Osteoblast (primary cell): ENCODE results near the gene MYO10.

DNA sequence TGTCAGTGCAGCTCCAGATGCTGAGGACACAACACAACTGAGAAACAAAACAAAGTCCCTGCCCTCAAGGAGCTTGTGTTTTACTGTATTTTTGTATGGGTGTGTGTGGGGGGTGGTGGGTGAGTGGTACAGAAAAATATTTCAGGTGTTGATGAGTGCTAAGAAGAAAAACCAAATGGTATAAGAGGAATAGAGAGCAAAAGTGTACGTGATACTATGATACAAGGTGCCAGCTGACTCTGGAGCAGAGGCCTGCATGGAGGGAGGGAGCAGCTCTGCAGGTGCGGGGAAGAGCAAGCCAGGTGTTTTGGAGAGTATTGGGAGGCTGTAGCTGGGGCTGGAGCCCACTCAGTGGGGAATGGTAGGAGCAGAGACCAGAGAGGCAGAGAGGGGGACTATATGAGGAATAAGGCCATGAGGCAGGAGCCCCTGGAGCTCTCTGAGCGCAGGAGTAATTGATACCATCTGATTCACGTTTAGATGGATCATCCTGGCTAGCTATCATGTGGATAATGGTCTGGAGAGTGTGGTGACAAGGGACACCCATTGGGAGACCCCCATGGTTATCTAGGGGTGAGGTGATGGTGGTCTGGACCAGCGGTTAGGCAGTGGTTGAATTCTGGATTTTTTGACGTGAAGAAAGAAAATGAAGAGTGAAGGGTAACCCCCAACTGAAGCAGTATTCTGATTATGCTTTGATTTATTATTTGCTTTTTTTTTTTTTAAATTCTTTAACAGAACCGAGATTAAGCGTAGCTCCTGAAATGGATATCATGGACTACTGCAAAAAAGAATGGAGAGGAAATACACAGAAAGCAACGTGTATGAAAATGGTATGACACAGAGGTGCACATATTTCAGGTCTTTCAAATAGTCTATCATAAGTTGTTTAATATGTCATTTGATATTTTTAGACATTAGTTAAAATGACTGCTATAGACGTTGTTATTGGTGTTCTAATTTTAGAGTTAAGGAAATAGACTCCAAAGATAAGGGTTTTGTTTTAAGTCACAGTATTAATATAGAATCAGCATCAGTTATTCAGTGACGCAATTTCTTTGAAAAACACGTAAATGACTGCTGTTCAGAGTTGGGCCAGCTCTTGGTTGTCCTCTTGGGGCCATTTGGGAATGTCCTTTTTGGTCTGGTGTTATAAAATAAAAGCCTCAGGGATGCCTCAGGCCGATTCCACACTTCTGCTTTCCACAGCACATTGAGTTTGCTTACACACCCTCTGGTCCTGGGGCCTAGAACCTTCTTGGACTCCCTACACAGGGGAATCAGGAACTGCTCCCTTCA lies 13.9 kb downstream of the OTULIN start:
- CAGE, long polyA plus RNA, result no peak
- RRBS, result no CpG with 5 or more reads among the region's 13 CpGs

DNA sequence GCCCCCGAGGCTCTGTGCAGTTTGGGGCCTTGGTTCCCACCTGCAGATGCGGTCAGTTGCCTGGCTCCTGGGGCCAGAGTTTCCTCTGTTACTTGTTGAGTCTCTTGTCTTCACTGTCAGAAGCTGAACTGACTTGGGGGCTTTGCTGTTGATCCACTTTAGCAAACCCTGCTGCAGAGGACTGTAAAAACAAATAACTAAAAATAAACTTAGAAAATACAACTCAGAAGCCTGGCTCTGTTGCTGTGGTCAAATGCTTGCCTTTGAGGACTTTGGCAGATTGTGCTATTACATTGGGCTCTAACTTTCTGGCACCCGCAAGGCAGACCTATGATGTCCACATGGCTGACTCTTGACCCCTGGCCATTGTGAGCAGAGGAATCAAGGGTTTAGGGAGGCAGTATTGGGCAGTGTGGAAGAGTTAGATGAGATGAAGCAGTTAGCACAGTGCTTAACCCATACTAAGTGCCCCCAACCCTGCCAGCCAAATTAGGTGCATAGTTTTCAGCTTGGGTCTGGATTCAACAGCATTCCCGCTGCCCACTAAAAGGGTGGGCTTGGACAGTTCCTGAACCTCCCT lies 34.0 kb downstream of the OTULIN start:
- CAGE, long polyA plus RNA, result no peak
- RRBS, result no CpG with 5 or more reads among the region's 4 CpGs

DNA sequence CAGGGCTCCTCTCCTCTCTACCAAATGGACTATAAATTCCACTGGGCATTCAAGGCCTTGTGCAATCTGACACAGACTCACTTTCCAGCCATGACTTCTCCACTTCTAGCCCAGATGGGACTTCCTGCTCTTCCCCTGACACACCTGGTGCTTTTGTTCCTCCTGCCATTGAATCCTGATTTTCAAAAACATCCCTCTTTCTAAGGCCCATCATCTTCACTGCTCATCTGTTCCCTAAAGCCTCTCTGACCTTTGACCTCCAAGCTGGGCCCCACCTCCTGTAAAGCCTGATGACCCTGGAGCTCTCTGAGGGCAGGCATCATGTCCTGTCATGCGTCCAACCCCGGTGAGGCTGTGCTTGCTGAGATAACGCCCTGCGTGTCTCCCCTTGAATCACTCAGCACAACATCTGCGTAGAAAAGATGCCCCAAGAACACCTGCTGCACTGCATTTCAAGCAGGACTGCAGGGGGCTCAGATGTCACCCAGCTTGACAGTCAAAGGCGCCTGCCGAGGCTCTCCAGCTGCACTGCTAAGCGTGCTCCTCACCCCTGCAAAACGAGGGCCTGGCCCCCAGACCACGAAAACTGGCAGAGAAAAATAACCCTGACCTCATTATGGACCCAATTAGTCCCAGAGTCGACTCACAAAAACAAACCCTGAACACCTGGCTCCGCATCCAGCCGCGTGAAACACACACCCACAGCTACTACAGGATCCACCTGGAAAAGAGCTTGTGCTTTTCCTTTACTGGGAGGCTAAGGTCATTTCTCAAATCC lies 78.0 kb downstream of the OTULIN start:
- CAGE, long polyA plus RNA, result no peak
- RRBS, result no CpG with 5 or more reads among the region's 14 CpGs

DNA sequence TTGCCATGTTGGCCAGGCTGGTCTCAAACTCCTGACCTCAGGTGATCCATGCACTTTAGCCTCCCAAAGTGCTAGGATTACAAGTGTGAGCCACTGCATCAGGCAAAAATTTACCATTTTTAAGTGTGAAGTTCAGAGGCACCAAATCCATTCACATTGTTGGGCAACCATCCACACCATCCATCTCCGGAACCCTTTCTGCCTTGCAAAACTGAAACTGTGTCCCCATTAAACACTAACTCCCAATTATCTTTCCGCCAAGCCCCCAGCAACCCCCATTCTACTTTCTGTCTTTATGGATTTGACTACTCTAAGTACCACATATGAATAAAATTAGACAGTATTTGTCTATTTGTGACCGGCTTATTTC lies 30.1 kb downstream of the ANKH start:
- CAGE, long polyA plus RNA, result no peak
- RRBS, result no CpG with 5 or more reads among the region's 3 CpGs

GRCh38 chr5:14900731-14901171 lies 29.2 kb upstream of the ANKH start:
- CAGE, long polyA plus RNA, result no peak
- RRBS, result no CpG with 5 or more reads among the region's 7 CpGs

GRCh38 chr5:14937015-14937951 lies 65.7 kb upstream of the ANKH start:
- CAGE, long polyA plus RNA, result no peak
- RRBS, result no CpG with 5 or more reads among the region's 9 CpGs

GRCh38 chr5:15658021-15659000 lies 158.3 kb downstream of the FBXL7 start:
- CAGE, long polyA plus RNA, result no peak
- RRBS, result no CpG with 5 or more reads among the region's 10 CpGs

- CAGE, long polyA plus RNA, result no peak
- RRBS, result no CpG with 5 or more reads among the region's 3 CpGs
Measured at GRCh38 chr5:15794629-15795130, 294.7 kb downstream of the FBXL7 start.

DNA sequence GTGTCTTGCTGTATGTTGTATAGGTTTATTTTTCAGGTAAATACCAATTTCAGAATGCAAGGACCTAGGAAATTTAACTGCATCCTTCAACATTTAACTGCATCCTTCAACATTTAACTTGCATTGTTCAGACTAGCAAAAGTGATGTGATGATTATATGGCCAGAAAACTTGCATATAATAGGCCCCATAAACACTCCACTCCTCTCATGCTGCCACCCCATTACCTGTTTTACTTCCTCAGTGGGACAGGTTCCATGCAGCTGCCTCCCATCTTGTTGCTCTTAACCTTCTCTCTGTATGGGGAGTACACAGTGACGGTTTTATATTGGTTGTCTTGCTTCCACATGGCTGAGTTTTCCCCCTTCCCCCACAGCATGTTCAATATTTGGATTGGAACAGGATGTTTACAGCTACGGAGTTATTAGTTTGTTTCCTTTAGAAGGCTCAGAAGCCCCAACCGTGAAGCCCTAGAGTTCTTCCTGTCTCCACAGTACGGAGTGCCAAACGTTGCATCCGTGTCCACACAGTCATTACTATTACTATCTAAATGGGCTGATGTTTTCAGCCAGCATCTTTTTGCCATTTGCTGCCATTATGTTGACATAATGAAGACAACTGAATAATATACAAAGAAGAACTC lies 277.6 kb downstream of the MARCHF11 start:
- CAGE, long polyA plus RNA, result no peak
- RRBS, result no CpG with 5 or more reads among the region's 6 CpGs

DNA sequence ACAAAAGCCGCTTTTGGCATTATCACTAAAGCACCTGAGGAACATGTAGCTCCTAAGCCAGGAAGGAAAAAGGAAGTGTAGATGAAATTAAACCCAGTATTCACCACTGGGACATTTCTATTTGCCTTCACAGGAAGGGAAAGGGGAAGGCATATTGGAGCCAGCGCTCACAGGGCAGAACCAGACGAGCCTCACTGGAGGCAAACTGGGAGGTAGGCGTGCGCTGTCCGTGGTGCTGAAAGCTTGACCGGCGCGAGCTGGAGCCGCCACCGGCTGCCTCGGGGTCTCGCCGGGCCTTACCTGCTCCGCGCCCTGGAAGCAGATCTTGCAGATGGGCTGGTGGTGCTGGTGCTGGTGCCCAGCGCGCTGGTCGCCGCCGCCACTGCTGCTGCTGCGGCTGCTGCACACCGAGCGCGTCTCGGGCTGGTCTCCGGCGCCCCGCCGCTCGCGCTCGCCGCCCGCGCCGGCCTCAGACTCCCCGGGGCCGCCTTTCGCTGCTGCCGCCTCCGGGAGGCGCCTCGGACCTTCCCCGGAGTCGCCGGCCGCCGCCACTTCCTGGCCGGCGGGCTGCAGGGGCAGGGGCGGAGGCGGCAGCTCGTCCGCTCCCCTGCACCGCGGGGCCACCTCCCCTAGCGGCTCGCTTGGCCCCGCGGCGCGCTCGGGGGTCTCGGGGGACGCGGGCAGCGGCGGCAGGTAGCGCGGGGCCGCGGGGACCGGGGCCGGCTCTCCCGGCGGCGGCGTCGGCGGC lies 678 bp downstream of the MARCHF11 start:
- CAGE, long polyA plus RNA, result no peak
- RRBS, result no CpG with 5 or more reads among the region's 81 CpGs

DNA sequence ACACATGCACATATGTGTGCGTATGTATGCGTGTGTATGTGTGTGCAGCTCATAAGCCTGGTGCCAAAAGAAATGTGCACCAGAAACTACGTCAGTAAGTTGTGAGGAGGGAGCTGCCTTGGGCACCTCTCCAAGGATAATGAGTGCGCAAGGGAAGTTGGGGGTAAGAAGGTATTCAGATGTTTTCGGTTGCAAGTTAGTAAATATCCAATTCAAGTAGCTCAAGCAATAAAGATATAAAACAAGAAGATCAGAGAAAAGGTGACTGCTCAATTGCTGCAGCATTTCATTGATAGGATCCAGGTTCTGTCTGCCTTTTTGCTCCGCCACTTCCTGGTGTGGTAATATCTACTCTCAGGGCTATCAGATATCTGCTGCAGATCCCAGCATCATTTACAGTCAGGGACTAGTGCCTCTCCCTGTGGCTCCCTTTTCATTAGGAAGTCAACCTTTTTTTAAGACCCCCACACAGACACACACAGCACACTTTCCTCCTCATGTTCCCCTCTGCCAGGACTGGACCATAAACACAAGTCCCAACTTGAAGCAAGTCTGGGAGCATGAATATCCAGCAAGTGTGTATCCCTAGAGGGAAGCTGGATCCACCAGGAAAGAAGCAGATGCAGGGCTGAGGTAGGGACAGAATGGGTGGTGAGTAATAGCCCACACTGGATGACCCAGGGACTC lies 53.8 kb downstream of the ZNF622 start:
- CAGE, long polyA plus RNA, result no peak
- RRBS, result no CpG with 5 or more reads among the region's 6 CpGs

- CAGE, long polyA plus RNA, result no peak
Measured at GRCh38 chr5:16483311-16483849, 17.8 kb upstream of the ZNF622 start.

GRCh38 chr5:16492287-16493289 lies 27.0 kb upstream of the ZNF622 start:
- CAGE, long polyA plus RNA, result no peak
- RRBS, result no CpG with 5 or more reads among the region's 11 CpGs

- CAGE, long polyA plus RNA, result no peak
- RRBS, result 90% methylated on average over 4 of the region's 11 CpGs
Measured at GRCh38 chr5:16537937-16538438, 72.4 kb upstream of the ZNF622 start.

GRCh38 chr5:16546723-16547116 lies 70.1 kb downstream of the RETREG1 start:
- CAGE, long polyA plus RNA, result no peak
- RRBS, result no CpG with 5 or more reads among the region's 4 CpGs

DNA sequence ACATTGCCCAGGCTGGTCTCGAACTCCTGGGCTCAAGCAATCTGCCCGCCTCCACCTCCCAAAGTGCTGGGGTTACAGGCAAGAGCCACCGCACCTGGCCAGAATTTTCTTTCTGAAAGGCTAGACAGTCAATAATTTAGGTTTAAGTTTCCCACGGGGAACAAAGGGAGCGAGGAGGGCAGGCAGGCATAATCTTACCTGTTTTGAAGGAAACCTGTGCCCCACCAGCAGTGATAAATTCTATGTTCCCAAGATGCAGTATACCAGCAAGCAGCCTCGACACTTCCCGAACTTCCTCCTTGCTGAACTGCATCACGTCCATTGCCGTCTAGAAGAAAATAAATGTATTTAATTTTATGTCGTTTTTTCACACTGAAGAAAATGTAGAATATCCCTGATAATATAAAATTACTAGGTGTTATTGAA lies 152.1 kb upstream of the RETREG1 start:
- CAGE, long polyA plus RNA, result no peak
- RRBS, result no CpG with 5 or more reads among the region's 10 CpGs

GRCh38 chr5:16935114-16936379 lies at the start of gene MYO10:
TSS of gene MYO10 (minus strand) at chr5:16936288.
- CAGE, long polyA plus RNA, result no peak
- RRBS, result 2% methylated on average over 58 of the region's 121 CpGs

GRCh38 chr5:17219089-17219532 lies 1.7 kb downstream of the BASP1 start:
- CAGE, long polyA plus RNA, result no peak
- RRBS, result 16% methylated on average over 5 of the region's 15 CpGs

- CAGE, long polyA plus RNA, result no peak
- RRBS, result 91% methylated on average over 3 of the region's 5 CpGs
Measured at GRCh38 chr5:18049318-18049549, 393.6 kb upstream of the H3Y1 start.

- CAGE, long polyA plus RNA, result no peak
- RRBS, result no CpG with 5 or more reads among the region's 2 CpGs
Measured at GRCh38 chr5:18519278-18519487, 863.5 kb upstream of the H3Y1 start.